Metastatic Pancreatic Carcinoma in the Ovary (tissue), 1 donor: ENCODE measurements around a stretch of chr9.

DNA sequence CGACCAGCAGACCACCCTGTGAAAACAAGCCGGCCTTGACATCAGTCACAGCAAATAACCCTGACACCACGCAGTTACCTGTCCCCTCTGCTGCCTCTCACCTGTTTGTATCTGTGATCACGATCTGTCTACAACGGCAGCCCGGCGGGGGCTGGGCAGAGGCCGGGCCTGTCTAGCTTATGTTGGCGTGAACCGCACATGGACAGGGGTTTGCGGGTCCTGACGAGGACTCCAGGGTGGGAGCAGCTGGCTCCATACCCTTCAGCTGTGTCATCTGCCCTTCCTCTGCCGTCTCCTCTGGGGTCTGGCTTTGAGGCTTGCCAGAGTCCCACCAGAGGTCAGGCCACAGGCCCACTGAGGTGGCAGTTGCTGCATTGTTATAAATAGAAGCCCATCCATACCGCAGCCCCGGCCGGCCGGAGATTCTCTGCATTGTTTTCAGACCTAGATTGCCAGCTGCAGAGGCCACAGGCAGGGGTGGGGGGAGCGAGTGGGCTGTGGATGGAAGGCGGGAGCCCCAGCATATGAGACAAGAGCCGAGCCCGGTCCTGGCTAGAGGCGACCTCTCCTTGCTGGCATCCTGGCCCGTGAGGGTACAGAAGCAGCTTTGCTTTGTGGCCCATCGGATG, 37.8 kb downstream of the FAM78A start:
- PRO-cap: no peak

GRCh38 chr9:131280051-131280491, 3.8 kb upstream of the FAM78A start:
- PRO-cap: no peak

DNA sequence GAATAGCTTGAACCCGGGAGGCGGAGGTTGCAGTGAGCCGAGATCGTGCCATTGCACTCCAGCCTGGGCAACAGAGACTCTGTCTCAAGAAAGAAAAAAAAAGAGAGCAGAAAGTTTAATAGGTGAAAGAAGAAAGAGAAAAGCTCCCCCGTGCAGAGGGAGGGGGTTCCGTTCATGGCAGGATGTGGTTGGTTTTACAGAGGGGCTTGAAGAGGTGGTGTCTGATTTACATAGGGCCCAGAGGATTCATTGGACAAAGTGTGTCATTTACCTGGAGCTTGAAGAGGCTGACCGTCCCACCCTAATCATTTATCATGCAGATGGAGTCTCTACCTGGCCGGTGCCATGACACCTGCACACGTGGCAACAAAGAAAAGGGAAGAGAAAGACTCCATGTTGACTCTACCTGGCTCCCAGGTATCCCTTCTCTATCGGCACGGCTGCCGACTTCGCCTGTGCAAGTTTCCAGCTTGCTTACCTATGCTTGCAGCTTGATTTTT, 35.4 kb upstream of the PRRC2B start:
- PRO-cap: no peak

DNA sequence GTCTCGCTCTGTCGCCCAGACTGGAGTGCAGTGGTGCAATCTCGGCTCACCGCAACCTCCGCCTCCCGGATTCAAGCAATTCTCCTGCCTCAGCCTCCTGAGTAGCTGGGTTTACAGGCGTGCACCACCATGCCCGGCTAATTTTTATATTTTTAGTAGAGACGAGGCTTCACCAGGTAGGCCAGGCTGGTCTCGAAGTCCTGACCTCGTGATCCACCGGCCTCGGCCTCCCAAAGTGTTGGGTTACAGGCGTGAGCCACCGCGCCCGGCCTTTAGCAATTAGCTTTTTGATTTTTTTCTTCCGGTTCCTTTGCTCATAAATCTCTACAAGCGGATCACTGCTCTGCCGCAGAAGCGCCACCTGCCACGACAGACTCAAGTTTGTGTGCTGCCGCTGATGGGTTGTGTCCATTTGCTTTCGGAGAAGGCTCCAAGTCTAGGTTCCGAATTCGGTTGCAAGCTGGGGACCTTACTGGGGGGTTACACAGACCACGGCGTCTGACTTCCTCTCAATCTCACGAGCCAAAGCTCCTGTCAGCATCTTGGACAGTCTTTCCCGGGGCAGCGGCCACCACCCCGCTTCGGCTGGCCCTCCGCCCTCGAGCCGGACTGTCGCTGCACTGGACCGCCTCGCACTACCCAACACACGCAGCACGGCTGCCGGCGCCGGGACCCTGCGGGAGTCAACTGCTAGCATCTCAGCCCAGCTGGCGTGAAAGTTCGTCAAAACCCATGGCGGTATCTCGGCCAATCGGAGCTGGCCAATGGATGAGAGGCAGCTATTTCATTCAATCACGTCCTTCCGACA, 20.9 kb upstream of the PRRC2B start:
- PRO-cap: unidirectional peak, plus-strand start at position 317 of the sequence; bidirectional peak, plus-strand start outside the sequence, minus-strand start at position 689 of the sequence

DNA sequence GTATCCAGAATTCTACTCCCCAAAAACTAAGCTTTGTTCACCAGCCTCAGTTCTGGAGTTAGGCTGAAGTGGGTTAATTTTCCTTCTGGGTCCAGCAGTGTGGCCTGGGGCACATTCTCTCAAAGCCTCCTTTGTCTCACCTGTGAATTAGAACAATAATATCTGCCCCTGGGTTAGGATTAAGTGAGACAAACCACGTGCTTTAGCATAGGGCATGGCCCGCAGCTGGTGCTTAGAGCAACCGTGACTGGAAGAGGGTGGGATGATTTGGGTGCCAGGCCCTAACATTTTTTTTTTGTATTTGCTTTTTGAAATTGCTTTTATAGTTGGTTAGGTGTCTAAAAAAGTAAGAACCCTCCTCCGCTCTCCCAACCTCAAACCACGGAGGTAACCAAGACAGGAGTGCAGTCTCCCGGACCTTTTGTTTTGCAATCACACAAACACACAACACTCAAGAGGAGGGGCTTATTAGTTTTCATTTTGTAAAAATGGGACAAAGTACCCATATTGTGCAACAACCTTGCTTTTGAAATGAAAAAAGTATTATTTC, 794 bp upstream of the PRRC2B start:
- PRO-cap: no peak

GRCh38 chr9:131420669-131421613, 27.1 kb downstream of the PRRC2B start:
- PRO-cap: no peak

- PRO-cap: no peak
These were observed 47.8 kb upstream of the POMT1 start for GRCh38 chr9:131454963-131455245.

DNA sequence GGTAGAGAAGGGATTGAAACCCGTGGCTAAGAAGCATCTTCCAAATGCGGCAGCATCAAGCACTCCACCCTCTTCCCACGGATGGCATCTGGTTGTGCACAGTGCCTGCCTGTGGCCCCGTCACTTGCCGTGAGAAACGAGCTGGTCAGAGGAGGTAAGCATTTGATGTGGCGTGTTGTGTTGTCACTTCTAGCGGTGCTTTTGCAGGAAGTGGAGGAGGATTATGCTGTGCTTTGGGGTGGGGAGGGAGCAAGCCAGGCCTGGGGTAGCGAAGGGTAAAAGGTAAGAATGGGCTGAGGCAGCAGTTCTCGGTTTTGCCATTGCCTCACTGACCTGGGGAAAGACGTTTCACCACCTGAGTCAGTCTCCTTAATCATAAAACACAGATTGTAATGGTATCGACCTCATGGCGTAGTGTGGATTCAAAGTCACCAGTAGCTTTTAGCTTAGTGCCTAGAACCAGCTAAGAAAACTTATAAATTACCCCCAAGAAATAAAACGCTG, 2.3 kb upstream of the POMT1 start:
- PRO-cap: no peak

- PRO-cap: no peak
These were observed 8.9 kb downstream of the PRRT1B start for GRCh38 chr9:131554259-131554604.

- PRO-cap: no peak
These were observed 45.1 kb downstream of the PRRT1B start for GRCh38 chr9:131590369-131590898.

DNA sequence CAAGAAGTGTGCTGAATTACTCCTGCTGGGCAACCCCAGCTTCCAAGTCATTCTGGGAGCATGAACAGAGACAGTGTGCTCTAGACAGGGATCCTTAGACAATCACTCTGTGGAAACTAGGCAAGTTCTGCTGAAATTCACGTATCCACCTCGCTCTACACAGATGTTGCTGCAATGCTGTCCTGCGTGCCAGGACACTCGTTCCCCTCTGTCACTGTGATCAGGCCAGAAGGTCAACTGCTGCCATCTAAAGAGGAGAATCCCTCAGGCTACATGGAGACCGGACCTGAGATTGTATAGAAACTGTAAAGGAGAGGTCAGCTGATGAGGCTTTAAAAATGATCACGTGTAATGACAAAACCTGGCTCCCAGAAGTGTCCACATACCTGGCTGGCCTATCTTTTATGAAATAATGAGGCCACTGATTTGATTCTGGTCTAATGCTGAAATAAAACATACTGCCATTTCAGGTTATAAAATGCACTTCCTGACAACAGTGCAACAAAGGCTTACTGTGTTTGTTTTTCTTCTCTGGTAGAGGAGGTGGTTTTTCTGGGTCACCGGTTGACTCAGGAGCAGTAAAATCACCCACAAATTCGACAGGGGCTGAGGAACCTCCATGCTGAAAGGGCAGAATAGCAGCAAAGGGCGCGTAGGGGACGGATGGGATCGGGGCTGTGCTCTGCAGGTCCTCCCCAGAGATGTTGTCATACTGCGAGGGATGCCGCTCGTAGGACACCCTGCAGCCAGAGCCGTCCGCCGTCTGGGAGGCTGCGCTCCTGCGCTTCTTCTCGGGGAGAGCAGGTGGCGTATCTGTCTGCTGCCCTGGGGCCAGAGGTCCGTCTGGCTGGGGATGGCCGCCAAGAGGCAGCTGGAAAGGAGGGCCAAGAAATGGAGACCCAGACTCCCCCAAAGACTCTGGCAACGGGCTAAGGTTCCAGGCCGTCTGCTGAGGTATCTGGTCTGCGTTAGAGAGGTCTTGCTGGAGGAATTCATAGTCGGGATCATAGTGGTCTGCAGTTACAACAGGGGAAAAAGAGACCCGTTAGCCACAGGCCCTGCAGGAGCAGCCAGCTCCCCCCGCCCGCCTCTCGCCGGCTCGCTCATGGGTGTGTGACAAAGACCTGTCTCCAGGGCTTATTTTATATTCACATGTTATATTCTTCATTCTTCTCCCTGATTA, 80.5 kb downstream of the PRRT1B start:
- PRO-cap: no peak

GRCh38 chr9:131627255-131628486, 82.3 kb downstream of the PRRT1B start:
- PRO-cap: no peak

DNA sequence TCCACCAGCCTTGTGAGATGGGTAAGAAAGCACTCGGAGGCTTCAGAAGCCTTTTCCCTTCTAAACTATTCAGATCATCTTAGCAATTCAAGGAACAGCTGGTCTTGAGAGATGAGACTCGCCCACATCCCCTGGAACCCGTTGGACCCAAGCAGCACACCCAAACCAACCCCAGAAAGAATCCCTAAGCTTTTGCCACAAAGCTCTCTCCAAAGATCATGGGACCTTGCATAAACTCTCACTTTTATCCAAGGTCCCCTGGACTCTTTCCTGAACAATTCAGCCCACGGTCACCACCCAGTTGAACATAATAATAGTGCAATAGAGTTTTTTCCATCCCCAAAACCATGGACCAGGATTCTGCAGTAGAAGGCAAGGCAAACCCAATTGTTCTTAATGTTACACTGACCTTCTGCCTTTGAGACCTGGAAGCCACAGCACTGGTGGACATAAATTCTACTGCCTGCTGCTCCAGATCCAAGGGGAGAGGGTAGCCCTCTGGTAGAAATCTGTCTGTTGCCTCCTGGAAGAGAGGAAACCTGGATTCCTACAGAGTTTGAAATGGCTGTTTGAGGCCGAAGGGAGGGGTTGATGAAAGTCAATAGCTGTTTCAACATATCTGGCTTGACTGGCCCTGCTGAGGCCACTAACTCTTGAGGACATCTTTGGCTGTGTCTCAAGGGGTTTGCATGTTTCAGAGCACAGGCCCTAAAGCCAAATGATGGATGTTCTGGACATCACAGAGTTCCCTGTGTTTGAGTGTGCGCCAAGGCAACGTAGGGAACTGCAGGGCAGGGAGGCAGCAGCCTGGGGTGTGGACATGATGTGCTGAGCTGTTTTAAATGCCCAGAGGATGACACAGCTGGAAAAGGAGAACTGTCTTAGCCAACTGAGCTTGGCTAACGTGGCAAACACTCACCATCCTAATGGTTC, 89.9 kb downstream of the RAPGEF1 start:
- PRO-cap: no peak

DNA sequence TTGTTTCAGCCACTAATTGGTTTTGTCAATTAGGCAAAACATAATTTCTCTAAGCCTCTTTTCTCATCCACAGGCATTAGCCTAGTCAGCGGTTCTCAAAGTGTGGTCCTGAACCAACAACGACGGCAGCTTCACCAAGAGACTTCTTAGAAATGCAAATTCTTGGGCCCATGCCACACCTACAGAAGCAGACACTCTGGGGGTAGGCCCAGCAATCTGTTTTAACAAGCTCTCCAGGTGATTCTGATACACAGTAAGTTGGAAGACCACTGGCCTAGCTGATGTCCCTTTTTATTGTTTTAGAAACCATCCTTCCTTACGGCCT, 63.2 kb downstream of the RAPGEF1 start:
- PRO-cap: no peak

DNA sequence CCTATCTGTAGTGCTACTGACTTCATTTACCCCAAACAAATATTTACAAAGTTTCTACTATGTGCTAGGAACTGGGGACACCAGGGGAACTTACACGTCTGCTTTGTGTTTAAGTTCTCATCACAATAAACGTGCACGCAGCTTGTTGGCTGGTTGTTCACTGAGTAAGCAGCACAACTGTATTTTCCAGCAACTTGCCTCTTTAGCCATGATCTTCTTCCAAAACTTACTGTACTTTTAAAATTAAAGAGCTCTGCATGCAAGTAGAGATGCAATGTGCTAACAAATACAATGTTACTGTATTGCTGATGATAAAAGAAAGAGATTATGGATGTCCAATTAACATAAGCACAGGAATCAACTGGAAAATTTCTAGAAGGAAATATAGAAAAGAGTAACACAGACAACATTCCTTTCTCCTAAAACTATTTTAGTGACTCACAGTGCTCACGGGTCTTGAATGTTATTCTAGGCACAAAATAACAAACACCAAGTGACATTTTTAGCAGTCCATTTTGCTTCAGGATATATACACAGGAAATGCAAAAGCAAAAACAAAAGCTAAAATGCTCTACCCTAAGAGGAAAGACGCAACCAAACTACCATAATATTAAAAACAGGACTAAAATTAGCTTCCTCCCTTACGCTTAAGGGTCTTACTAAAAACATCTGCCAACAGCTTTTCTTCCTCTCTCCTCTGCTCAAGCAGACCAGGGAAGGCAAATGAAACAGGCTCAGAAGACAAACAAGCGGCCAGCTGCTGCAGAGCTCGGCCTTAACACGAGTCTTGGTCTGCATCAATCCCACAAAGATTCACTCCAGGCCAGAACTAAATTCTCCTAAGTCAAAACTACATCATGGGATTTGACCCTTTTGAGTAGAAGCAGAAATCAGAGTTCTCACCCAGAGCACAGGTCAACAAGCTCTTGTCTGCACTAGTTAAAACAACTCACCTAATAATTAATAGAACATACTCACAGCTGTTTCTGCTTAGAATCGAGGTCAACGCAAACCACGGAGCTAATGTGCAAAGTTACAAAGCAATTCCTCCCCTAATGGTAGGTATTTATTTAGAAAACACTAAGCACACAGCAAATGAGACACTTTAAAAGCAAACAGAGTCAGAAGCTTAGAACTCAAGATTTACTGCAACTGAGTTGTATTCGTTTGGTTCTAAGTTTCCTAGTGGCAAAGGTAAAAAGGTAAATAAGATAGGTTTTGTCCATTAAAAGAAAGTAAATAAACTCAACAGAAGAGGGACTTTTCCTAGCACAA, 62.4 kb downstream of the RAPGEF1 start:
- PRO-cap: unidirectional peak, plus-strand start at position 737 of the sequence

- PRO-cap: no peak
These were observed 53.5 kb downstream of the RAPGEF1 start for GRCh38 chr9:131686275-131686860.

DNA sequence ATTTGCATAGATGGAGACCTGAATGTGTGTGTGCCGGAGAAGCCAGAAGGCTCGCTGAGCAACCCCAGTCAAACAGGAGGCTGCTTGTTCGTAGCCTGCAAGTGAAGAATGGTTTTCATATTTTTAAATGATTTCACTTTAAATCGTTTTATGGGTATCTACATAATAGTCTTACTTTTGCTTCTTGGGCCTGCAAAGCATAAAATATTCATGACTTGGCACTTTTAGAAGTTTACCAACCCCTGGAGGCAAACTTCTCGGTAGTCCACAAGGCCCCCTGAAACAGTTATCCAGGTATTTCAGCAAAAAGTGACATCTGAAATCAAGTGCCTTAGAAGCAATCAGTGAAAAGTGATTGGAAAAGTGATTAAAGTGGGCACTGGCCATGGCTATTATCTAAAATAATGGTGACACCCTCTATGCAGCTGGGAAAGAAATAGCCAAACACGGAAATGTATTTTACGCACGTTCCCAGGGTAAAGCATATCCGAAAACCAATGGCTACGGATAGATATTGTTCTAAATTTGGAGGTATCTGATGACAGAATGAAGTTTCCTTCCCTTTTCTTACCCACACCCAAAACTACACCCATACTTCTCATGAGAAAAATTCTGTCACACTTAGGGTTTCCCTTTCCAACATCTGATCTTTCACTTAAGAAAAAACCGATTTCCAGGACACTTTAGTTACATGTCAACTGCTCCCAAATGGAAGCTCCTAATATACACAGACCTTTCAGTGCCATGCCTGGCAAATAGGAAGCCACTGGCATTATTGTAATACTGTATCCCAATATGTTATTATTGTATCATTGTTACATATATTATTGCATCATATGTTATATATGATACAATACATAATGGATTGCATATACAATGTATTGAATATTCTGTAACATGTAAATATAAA, 38.9 kb downstream of the RAPGEF1 start:
- PRO-cap: no peak

DNA sequence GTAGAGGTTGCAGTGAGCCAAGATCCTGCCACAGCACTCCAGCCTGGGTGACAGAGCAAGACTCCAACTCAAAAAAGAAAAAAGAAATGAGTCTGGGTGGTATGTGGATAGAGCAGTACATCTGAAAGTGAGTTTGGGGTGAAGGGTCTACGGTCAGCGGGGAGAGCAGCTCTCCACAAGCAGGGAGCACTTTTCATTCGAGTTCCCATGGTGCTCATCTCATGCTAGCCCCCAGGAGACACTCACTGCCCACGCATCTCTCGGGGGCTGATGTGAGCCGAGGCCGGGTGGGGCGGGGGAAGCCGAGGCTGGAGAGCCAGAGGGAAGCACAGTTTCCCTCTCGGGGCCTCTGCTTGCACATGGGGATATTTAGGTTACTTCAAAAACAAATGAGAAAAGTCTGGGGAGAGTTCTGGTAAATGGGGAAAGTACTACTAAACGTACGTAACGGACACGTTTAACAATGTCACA, 34.1 kb upstream of the NTNG2 start:
- PRO-cap: no peak

- PRO-cap: no peak
These were observed 59.1 kb downstream of the SETX start for GRCh38 chr9:132295553-132296284.

- PRO-cap: no peak
These were observed 4.0 kb downstream of the SETX start for GRCh38 chr9:132350738-132351198.